Subcutaneous preadipocyte (primary cell): ENCODE measurements around a stretch of chr7.

- CAGE, long polyA plus RNA = no peak
These were observed 1.9 kb downstream of the ESYT2 start for GRCh38 chr7:158827336-158827908.

DNA sequence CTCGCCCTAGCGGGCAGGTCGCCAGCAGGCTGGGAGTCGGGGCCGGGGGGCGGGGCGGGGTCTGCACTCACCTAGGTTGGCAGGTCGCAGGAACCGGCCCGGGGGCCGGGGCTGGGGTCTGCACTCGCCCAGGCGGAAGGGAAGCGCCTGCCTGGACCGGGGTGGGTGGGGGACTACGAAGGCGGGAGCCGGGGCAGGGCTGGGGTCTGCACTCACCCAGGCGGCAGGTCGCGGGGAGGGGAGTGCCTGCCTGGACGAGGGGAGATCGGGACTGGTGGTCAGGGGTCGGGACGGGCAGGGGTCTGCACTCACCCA is 575 bp downstream of the ESYT2 start:
- CAGE, long polyA plus RNA = no peak

GRCh38 chr7:158876422-158876904 is 20.1 kb downstream of the DYNC2I1 start:
- CAGE, long polyA plus RNA = no peak

DNA sequence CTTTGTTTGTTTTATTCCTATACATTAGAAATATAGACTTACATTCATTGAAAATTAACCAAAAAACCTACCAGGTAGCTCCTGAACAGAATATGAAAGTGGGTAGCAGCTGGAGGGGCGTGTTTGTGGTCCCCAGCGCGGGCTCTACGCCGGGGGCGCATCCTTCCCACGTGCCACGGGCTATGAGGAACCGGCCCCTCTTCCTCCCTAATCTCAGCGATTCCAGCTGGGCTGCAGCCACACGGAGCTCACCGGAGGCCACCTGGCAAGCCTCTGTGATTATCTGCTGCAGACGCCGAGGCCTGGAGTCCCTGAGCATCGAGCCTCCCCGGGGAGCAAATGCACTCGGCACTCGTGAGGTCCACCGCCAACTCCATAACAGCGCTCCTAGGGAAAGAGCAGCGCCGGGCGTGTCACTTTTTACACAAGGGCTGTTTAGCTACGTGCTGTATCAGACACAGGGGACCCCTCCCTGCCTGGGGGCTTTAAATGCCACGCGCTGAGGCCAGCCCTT is 101.1 kb downstream of the DYNC2I1 start:
- CAGE, long polyA plus RNA = no peak

DNA sequence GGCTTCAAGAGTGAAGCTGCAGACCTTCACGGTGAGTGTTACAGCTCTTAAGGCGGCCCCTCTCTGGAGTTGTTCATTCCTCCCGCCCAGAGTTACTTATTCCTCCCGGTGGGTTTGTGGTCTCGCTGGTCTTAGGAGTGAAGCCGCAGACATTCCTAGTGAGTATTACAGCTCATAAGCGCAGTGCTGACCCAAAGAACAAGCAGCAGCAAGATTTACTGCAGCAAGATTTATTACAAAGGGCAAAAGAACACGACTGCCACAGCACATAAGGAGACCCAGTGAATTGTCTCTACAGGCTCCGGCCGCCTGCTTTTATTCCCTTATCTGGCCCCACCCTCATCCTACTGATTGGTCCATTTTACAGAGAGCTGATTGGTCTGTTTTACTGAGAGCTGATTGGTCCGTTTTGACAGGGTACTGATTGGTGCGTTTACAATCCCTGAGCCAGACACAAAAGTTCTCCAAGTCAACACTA is 82.2 kb downstream of the VIPR2 start:
- CAGE, long polyA plus RNA = no peak

- CAGE, long polyA plus RNA = no peak
These were observed 52.0 kb downstream of the VIPR2 start for GRCh38 chr7:159092623-159093063.

DNA sequence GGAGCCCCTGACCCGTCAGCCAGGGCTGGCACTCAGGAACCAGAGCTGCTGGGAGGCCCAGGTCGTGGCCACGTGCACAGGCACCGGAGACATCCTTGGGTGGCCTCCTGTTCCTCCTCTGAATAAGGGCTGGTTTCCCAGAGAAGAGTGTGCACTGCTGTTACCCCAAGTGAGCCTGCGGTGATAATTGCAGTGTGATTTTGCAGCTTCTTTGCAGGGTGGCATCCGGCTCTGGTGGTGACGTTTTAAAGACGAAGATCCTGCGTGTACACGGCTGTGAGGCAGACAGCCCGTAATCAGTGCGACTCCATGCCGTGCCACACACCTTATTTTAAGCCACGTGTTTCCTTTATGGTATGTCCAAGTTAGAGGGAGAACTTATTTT is 50.3 kb downstream of the VIPR2 start:
- CAGE, long polyA plus RNA = no peak